ENCODE results near the gene RP9.

- RRBS = no CpG with 5 or more reads among the region's 6 CpGs
Observed at GRCh38 chr7:30970497-30971122, 6.9 kb downstream of the GHRHR start.

DNA sequence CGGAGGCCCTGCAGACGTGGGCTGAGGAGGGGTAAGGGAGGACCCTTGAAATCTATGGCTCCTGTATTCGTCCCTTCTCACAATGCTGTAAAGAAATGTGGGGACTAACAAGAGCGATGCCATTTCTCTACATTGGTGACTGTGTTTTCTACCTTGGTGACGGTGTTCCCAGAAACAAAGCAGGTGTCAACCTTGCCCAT is 28.3 kb upstream of the ADCYAP1R1 start:
- RRBS = no CpG with 5 or more reads among the region's 5 CpGs

DNA sequence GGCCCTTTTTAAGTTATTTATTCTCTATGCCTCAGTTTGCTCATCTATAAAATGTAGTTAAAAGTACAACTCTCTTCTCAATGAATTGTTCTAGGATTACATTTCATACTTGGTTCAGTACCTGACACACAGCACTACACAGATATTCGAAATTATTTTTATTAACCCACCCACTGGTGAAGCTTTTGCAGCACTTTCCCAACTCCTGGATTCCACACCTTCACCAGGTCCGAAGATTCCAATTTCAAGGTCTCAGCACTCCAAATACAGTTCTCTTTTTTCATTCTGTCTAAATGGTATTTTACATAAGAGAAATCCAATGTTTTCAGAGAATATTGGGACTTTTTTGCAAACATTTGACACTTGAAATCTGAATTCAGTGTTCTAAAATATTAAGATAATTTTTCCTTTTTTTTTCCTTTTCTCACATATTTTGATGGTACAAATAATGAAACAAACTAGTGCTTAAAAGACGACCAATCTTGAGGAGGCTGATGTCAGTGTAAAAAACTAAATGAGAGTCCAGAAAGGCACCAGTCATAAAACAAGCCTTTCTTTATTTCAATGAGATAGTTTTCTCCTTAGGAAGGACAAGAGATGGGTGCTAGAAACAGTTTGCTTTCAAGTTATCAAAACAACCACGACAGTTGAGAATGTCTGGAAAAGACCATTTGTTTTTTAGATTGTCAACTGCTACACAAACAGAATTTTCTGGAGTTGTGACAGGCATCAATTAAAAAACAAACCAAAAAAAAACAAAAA is 3.6 kb downstream of the KBTBD2 start:
- RRBS = no CpG with 5 or more reads among the region's 4 CpGs

GRCh38 chr7:33108687-33109964 is at the start of gene RP9:
TSS of gene RP9 (minus strand) at chr7:33109404.
- RRBS = 1% methylated on average over 58 of the region's 113 CpGs

- RRBS = no CpG with 5 or more reads among the region's 7 CpGs
Observed at GRCh38 chr7:33711379-33712165, 193.8 kb upstream of the BMPER start.

DNA sequence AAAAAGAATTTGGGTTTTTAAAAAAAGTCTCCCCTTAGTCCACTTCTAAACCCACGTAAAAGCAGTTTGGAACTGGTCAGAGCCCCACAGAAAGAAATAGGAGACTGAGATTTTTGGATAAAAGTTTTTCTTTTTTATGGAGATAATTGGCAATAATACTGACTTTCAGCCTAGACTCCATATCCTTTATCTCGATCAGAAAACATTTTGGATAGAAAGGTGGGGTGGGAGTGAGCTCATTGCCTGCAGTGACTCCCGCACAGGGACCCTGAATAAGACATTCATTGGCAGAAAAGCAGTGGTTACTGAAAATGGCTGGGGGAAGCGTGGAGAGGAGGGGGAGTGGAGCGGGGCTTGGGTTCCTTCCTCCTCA is 90.5 kb upstream of the BMPER start:
- RRBS = no CpG with 5 or more reads among the region's 5 CpGs

DNA sequence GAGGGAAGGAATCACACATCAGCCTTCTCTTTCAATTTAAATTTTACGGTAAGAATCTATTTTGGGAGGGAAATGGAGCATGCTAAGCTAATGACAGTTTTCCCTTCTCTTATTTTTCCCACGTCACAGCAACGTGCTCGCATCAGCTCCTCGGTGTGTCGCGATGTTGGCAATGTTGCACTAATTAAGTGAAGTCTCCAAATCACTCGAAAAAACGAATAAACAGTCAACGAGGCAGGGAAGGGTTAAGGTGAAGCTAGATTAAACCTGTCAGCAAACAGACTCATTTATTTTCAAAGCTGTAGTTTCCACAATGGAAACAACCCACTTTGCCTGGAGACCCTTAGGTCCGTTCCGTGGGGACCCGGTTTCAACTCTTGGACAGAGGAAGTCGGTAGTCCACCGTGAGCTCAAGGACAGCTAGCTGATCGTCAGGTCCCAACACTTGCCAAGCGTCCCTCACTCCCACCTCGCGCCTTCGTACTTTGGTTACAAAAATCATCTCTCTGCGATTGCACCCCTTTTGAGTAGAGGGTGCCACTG is 1.6 kb upstream of the BMPER start:
- RRBS = no CpG with 5 or more reads among the region's 21 CpGs

GRCh38 chr7:34152755-34153306 is 247.5 kb downstream of the BMPER start:
- RRBS = no CpG with 5 or more reads among the region's 9 CpGs

GRCh38 chr7:34966048-34966587 is 71.2 kb downstream of the DPY19L1 start:
- RRBS = no CpG with 5 or more reads among the region's 3 CpGs

DNA sequence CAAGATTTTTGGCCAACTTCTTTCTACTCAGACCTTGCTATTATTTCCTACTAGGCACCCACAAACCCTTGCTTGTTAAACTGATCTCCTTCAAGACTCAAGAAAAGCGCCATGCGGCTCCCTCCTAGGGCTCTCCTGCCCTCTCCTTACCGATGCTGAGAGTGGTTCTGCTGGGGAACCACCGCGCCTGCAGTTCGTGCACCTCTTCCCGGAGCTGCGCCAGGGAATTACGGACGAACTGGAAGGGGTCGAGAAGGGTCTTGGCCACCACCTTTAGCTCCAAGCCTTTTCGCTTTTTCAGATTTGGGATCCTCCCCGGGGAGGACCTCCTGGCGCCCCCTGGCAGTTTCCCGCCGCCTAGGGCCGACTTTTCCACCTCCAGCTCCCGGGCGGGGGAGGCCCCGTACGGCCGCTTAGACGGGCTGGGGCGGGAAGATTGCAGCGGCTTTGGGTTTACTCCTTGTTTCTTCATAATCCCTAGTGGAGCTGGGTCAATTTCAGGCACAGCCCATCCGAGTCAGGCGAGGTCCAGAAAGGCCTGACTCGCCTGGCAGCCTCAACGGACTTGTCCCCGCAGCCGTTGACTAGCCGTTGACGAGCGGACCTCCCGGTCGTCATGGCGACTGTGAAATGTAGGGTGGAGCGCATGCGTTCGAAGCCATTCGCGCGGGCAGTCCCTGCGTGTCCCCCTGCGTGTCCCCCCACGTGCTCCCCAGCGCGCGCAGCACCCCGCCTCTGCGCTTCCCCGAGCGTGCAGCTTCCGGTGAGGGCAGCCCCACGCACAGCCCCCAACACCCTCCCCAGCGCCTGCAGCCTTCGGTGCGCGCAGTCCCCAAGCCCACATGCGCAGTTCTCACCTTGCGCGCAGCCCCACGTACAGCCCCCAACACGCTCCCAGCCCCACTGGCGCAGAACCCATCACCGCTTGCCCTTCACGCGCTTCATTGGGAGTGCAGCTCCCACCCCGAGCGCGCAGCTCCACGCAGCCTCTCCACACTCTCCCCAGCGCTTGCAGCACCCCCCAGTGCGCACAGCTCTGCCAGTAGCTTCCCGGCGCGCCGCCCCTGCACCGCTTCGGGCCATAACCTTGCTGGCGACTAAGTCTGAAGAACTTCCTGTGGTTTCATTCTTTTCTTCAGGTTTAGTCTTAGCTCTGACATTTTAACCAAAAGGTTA is 67.9 kb downstream of the TBX20 start:
- RRBS = no CpG with 5 or more reads among the region's 81 CpGs

- RRBS = no CpG with 5 or more reads among the region's 5 CpGs
Observed at GRCh38 chr7:35374701-35374991, 120.7 kb upstream of the TBX20 start.

DNA sequence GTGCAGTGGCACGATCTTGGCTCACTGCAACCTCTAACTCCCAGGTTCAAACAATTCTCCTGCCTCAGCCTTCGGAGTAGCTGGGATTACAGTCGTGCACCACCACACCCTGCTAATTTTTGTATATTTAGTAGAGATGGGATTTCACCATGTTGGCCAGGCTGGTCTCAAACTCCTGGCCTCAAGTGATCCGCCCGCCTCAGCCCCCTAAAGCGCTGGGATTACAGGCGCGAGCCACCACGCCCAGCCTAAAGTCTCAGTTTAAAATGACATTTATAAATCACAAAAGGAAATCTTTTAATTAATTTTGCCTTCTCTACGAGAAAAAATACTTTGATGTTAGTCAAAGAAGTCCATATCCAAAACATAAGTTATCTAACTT is 16.6 kb downstream of the HERPUD2 start:
- RRBS = no CpG with 5 or more reads among the region's 10 CpGs

DNA sequence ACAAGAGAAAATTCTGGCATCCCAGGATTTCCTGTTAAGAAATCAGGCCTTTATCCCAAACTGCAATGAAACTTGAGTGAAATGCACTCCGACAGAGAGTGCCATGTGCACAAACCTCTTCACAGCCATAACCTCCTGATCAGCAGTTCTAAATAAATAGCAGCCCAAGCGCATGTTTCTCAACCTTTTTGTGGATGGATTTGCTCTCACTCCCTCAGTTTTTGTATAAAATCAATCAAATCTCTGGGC is 107.7 kb upstream of the EEPD1 start:
- RRBS = no CpG with 5 or more reads among the region's 2 CpGs

GRCh38 chr7:36084393-36084974 is 68.6 kb upstream of the EEPD1 start:
- RRBS = 66% methylated on average over 7 of the region's 24 CpGs

DNA sequence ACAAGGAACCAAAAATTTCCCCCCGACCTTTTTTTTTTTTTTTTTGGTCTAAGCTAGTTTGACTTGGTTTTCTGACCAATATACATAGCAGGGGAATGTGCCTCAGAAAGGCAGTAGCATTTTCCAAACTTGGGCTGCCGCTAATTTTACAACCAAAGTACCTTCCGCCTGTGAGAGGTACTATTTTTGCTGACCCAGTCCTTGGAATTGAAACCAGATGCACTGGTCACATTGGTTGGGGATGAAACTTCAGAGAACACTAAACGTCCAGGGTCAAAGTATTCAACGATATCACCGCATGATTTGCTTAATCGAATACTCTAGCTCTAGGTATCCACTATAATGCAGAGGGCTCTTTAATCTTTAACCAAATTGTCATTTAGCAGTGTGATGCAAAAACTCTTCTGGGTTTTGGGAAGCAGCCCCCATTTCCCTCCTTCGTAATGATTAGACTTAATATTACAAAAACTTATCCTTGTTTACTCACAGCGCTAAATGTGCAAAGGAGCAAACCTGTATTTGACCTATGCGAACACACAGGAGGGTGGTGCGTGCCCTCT is 1.1 kb upstream of the EEPD1 start:
- RRBS = no CpG with 5 or more reads among the region's 11 CpGs

- RRBS = no CpG with 5 or more reads among the region's 7 CpGs
Observed at GRCh38 chr7:36159043-36160233, 6.4 kb downstream of the EEPD1 start.

DNA sequence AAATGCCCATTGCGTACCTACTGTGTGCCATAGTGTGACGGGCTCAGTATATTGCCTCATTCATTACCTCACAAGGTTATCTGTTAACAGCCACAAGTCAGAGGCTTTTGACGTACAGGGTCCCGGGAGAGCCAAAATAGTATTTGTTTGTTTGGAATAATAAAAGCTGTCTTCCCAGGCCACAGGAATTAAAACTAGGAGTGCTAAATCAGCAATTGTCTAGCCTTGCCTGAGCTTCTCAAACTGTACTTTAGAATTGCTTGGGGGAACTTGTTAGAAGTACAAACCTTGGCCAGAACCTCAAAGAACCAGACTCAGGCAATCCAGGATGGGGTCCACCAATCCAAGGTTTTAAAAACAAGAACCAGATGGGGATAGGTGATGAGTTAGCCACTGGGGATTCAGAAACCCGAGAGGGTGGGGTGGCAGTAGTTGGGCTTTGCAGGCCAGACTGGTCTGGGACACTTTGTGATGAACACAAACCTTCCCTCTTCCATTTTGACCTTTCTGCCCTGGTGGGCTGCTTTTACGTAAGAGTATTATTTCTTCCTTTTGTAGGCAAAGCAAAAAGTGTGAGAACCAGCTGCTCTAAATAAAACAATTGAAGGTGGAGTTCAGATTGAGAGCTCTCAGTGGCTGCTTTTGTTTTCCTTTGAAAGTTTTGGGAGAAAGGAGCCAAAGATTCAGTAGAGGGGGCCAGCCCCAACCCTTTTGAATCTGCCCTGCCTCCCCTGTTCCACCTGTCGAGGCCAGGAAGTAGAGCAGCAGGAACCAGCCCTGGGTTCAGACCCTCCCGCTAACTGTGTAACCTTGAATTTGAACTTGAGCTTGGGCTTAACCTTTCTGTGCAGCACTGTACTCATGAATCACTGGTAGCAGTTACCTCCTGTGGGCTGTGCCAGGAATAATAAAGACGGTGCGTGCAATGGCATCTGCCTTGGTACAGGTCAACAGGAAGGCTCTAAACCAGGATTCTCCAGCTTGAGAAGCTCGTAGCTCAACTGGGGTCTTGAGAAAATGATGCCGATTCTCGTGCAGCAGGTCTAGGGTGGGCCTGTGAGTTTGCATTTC is 90.2 kb downstream of the MATCAP2 start:
- RRBS = no CpG with 5 or more reads among the region's 13 CpGs

GRCh38 chr7:36280397-36281815 is 86.1 kb downstream of the MATCAP2 start:
- RRBS = 1% methylated on average over 6 of the region's 25 CpGs

DNA sequence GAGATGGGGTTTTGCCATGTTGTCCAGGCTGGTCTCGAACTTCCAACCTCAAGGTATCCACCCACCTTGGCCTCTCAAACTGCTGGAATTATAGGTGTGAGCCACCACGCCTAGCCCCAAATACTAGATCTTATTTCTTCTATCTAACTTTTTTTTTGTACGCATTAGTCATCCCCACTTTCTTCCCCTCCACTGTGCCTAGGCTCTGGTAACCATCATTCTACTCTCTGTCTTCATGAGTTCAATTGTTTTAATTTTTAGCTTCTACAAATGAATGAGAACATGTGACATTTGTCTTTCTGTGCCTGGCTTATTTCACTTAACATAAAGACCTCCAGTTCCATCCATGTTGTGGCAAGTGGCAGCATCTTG is 105.2 kb downstream of the ANLN start:
- RRBS = no CpG with 5 or more reads among the region's 3 CpGs

DNA sequence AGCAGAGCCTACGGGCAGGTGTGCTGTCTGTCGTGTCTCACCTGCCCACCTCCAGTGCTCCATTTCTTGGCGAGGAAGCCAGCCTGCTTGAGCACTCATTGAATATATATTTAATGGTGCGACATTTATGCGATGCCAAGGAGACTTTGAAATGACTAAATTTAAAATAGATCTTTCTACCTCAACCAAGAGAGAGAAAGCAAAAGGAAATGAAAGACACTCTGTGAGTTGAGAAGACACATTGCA is 53.5 kb upstream of the AOAH start:
- RRBS = no CpG with 5 or more reads among the region's 5 CpGs